ENCODE measurements around a stretch of chr4.

- PRO-cap: unidirectional peak, plus-strand start at chr4:183118826
- RRBS: no CpG with 5 or more reads among the region's 5 CpGs
Observed at GRCh38 chr4:183118591-183119331, 19.7 kb downstream of the WWC2 start.

- PRO-cap: no peak
- RRBS: no CpG with 5 or more reads among the region's 5 CpGs
Observed at GRCh38 chr4:183146422-183147033, 47.5 kb downstream of the WWC2 start.

DNA sequence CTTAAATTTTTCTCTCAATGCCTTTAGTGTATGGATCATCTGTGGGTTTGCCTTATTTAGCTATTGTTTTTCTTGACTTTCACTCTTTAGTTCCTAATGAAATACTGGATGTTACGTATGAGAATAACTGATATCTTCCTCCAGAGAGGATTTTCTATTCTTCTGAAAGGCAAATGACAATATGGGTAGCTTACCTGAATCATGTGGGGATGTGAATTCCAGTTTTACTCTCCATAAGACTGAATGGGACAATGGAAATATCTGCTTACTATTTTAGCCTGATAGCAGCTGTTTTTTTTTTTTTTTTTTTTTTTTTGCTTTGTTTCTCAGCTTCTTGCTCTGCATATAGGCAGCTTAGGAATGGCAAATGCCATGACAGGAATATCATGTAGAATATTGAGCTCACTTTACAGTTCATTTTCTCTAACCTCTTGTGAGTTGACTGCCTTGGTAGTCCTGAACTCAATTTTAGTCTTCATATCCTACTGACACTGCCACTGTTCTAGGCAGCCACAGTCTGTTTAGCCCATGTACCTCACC is 40.1 kb downstream of the CLDN22 start:
- PRO-cap: no peak
- RRBS: no CpG with 5 or more reads among the region's 1 CpG

DNA sequence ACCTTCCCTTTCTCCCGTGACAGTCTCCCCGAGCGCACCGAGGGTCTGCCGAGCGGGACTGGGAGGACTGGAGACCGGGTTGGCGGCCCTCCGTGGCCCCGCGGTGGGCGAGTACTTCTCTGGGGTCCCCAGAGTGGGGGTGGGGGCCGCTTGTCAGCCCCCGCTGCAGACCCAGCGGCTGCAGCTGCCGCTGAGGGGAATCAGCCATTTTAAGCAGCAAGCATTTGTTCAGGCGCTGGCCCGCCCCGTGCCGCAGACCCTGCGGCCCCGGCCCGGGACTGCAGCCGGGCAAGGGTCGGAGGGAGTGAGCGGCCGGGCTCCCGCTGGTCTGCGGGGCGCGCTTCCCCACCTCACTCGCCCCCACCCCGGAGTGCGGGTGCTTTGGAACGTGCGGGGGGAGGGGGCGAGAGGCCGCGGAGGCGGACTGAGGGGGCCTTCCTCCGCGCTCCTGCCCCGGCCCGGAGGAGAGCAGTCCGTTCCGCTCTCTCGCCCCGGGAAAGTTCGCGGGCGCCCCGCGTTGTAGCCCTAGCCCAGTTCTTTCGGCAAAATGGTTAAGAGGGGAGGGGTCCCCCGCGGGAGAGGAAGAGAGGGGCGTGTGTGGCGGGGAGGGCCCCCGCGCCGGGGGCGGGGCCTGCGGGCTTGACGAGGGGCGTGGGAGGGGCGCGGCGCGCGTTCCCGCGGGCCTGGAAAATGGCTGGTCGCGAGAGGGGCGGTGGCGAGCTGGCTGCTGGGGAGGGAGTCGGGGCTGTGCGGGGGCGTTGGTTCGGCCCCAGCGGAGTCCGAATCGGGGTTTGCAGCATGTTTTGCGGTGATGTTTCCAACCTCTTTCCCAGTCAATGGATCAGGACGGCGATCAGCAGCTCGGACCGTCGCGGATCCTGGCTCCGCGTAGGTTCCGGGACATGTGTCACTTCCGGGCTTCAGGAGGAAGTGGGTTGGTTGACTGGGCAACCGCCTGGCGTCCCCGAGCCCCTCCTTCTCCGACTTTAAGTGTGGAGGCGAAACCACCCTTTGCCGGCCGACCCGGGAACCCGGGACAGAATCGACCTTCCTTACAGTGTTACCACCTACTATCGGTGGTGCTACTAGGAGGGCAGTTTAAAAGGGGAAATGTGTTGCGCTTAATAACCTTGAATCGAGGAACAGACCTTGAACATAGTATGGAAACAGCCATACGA is 962 bp downstream of the ING2 start:
- PRO-cap: bidirectional peak, plus-strand start at position 680 of the sequence, minus-strand start at position 544 of the sequence; bidirectional peak, plus-strand start at position 989 of the sequence, minus-strand start at position 880 of the sequence
- RRBS: 3% methylated on average over 28 of the region's 108 CpGs

DNA sequence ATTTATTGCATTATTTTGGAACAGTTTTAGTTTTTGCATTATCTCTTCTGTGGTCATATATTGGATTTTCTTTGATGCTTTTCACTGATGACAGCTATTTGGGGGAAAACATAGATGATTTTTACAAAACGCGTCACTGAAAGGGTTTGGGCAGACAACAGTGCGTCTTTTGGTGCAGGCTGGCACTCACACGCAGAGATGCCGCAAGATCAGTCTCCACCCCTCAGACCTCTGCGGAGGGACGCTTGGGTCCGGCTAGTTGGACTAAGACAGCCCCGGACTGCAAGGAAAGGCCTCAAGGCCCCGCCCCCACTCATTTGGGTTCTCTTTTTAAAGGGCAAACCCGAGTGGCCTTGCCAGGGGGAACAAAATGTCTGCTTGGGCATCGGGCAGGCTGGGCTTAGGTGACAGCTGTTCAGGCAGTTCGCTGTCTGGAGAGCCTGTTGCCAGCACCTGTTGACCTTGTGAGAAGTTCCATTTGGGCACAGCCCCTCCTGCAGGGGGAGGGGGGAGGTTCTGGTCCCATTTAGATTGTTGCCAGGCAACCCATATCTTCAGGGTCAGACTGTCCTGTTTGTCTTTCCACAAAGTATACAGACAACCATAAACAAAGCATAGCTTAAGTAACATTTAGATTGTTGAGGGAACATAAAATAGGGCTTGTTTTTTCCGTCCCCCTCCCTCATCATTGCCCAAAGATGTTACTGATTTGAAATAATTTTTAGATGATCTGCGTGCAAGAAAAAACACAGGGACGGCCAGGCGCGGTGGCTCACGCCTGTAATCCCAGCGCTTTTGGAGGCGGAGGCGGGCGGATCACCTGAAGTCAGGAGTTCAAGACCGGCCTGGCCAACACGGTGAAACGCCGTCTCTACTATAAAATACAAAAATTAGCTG is 39.6 kb downstream of the RWDD4 start:
- PRO-cap: no peak
- RRBS: no CpG with 5 or more reads among the region's 27 CpGs

- PRO-cap: no peak
- RRBS: 68% methylated on average over 3 of the region's 13 CpGs
Observed at GRCh38 chr4:183806187-183806769, 98.8 kb upstream of the STOX2 start.

DNA sequence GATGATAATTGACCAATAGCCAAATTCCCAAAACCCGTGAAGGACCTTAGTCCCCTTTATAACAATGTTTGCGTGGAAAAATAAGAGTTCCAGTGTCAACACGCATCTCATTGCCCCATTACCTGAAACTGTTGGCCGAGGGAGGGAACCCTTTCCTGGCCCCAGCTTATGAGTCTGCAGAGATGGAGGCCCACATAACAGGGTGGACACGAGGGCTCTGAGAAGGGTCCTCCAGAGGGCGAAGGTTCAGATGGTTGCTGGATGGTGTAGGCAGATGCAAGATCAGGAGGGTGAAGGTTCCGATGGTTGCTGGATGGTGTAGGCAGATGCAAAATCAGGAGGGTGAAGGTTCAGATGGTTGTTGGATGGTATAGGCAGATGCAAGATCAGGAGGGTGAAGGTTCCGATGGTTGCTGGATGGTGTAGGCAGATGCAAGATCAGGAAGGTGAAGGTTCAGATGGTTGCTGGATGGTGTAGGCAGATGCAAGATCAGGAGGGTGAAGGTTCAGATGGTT is 19.3 kb upstream of the STOX2 start:
- PRO-cap: no peak
- RRBS: no CpG with 5 or more reads among the region's 8 CpGs

- PRO-cap: no peak
- RRBS: no CpG with 5 or more reads among the region's 10 CpGs
Observed at GRCh38 chr4:183966058-183966731, 61.1 kb downstream of the STOX2 start.

DNA sequence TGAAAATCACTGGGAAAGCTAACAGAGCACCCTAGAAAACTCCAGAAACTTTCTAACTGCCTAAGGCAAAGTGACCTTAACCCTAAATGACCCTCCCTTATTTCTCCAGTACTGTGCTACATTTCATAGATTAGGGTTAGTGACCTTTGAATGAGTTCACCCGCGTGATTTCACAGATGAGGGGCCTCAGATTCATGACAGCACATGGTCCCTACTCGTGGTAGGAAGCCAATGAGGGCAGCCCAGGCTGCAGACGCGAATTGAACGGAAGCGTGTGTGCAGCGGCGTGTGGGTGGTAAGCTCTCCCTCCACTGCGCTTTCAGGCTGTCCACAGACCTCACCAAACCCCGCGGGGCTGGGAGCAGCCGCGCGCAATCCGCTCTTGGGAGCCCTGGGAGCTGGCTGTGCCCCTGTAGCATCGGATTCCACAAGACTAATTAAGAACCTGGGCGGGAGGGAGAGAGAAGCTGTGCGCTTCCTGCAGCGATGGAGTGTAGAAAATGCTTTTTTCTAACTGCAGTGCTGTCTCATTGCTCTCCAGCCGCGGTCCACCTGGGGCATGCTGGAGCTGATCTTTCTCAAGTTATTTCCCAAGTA is 134.8 kb downstream of the STOX2 start:
- PRO-cap: no peak
- RRBS: no CpG with 5 or more reads among the region's 22 CpGs

GRCh38 chr4:184099608-184100096 is 118.0 kb downstream of the ENPP6 start:
- PRO-cap: no peak
- RRBS: no CpG with 5 or more reads among the region's 9 CpGs

- PRO-cap: no peak
- RRBS: no CpG with 5 or more reads among the region's 21 CpGs
Observed at GRCh38 chr4:184282947-184284003, 65.6 kb upstream of the ENPP6 start.

DNA sequence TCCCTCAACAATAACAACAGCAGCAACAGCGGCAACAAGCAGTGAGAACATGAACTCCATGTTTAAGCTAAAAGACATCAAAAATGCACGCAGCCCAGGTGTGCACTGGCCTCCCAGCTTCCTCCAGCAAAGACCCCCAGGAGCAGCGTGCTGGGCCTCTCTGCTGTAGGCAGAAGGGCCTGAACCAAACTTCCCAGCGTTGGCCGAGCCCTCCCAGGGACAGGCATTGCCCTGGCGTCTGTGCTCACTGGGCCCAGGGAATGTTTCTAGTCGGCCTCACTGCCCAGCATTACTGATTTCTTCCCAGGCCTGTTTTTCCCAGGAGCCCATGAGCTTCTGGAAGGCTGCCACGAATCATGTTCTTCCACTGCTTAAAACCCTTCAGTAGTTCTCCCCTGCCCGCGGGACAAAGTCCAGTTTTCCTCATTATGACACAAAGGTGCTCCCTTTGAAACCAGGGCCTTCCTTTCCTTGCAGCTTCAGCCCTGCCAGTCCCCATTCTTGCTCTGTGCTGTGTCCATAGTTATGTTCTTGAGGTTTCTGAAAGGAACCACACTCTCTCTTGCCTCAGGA is 93.3 kb upstream of the ENPP6 start:
- PRO-cap: no peak
- RRBS: no CpG with 5 or more reads among the region's 10 CpGs

DNA sequence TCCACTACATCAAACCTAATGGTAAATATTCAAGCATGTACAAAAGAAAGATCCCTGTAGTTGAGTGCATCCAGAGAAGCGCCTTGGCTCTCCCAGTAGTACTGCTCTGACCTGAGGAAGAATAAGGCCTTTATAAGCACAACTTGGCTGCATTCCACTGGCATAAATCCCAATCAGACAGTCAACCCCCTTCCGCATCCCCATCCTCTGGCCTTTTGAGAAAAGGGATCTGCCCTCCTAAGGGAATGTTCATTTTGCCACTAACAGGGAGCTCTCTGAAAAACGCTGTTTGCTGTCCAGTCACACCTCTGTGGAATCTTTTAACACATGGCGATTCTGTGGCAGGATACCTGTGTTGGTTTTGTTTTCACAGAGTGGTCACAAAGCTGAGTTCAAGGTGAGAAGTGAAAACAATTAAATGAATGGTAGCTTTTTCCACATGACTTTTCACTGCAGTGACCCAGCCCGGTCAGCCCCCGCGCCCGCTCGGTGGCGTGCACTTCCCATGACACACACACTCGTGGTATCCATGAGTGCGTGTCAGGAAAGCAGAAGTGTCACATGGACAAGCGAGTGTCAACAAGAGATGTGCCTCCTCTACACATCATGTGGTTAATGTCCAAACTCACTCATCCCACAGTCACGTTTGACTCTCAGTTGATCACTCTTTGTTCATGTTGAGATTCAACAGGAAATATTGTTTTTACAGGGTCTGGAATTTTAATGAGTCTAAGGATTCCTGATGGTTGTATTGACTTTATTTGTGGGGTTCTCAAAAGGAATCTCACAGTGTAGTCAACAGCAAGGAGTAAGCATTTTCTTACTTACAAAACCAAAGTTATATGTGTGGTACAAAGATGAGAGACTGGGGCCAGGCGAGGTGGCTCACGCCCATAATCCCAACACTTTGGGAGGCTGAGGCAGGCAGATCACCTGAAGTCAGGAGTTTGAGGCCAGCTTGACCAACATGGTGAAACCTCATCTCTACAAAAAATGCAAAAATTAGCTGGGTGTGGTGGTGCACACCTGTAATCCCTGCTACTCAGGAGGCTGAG is 112.3 kb upstream of the ENPP6 start:
- PRO-cap: no peak
- RRBS: no CpG with 5 or more reads among the region's 16 CpGs

GRCh38 chr4:184348320-184349200 is 125.8 kb downstream of the IRF2 start:
- PRO-cap: bidirectional peak, plus-strand start at chr4:184348696, minus-strand start at chr4:184348635; bidirectional peak, plus-strand start at chr4:184349031, minus-strand start at chr4:184348811
- RRBS: no CpG with 5 or more reads among the region's 15 CpGs

GRCh38 chr4:184380596-184381121 is 93.7 kb downstream of the IRF2 start:
- PRO-cap: no peak
- RRBS: no CpG with 5 or more reads among the region's 5 CpGs

DNA sequence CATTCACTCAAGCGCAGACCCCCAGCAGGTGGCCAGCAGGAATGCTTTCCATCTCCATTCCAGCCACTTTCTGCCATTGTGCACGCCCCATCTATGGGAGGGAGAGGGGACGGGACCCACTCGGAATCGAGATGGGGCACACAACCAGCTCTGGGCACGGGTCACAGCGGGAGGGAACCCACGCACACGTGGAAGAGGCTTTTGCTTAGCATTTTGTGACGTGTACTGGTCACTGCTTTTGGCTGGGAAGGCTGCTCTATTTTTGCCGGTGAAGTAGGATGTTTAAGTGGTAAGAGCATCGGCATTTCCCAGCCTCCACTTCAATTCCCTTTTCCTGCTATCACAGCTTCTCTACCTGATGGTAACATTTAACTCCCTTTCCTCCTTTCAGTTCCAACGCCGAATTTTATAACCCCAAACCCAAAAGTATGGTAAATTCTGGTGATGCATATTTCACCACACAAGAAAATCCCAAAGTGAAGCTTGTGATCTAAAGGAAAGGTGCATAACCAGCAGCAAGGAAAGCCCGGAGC is 84.2 kb downstream of the IRF2 start:
- PRO-cap: no peak
- RRBS: no CpG with 5 or more reads among the region's 15 CpGs

GRCh38 chr4:184407783-184408582 is 66.4 kb downstream of the IRF2 start:
- PRO-cap: no peak
- RRBS: no CpG with 5 or more reads among the region's 18 CpGs

GRCh38 chr4:184417886-184418304 is 56.5 kb downstream of the IRF2 start:
- PRO-cap: no peak
- RRBS: no CpG with 5 or more reads among the region's 4 CpGs

GRCh38 chr4:184475444-184475785 is 1.1 kb upstream of the IRF2 start:
- PRO-cap: no peak
- RRBS: no CpG with 5 or more reads among the region's 5 CpGs

DNA sequence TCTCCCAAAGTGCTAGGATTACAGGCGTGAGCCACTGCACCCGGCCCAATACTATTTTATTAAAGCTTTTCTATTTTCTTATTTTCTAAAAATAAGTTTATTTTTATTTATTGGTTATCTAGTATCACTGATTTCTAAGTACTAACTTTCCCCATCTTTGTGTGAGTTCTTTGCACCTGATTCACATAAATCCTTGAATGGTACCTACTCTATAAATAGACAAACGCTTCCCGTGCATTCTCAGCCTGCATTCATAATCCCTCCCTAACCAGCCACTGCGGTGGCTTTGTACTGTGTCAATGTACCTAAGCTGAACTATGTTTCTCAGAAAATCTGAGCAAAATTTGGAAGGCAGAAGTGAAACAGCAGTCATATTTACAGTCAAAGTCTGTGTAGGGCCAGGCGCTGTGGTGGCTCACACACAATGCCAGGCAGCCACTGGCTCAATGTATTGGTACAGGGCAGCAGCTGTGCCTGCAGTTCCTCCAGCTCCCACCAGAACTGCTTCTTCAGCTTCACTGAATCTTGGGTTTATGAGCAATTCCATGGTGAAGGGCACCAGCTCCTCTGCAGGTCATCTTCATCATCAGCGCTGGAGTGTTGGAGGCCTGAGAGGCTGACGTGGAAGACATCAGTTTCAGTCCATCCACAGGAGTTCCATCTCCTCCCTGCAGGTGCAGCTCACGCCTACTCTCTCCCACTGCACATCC is 32.2 kb upstream of the IRF2 start:
- PRO-cap: no peak
- RRBS: no CpG with 5 or more reads among the region's 9 CpGs